ENCODE results near the genes PHLDB1 and HMBS.

DNA sequence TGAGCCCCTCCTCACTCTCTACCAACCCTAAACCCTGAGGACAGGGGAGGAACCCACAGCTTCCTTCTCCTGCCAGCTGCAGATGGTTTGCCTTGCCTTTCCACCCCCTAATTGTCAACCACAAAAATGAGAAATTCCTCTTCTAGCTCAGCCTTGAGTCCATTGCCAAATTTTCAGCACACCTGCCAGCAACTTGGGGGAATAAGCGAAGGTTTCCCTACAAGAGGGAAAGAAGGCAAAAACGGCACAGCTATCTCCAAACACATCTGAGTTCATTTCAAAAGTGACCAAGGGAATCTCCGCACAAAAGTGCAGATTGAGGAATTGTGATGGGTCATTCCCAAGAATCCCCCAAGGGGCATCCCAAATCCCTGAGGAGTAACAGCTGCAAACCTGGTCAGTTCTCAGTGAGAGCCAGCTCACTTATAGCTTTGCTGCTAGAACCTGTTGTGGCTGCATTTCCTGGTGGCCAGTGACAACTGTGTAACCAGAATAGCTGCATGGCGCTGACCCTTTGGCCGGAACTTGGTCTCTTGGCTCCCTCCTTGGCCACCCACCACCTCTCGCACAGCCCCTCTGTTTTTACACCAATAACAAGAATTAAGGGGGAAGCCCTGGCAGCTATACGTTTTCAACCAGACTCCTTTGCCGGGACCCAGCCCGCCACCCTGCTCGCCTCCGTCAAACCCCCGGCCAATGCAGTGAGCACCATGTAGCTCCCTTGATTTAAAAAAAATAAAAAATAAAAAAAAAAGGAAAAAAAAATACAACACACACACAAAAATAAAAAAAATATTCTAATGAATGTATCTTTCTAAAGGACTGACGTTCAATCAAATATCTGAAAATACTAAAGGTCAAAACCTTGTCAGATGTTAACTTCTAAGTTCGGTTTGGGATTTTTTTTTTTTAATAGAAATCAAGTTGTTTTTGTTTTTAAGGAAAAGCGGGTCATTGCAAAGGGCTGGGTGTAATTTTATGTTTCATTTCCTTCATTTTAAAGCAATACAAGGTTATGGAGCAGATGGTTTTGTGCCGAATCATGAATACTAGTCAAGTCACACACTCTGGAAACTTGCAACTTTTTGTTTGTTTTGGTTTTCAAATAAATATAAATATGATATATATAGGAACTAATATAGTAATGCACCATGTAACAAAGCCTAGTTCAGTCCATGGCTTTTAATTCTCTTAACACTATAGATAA lies 2.0 kb upstream of the TTC36 start:
- PRO-cap = no peak
- RAMPAGE, long total RNA, 3 experiments = no peak in any of the 3 experiments

DNA sequence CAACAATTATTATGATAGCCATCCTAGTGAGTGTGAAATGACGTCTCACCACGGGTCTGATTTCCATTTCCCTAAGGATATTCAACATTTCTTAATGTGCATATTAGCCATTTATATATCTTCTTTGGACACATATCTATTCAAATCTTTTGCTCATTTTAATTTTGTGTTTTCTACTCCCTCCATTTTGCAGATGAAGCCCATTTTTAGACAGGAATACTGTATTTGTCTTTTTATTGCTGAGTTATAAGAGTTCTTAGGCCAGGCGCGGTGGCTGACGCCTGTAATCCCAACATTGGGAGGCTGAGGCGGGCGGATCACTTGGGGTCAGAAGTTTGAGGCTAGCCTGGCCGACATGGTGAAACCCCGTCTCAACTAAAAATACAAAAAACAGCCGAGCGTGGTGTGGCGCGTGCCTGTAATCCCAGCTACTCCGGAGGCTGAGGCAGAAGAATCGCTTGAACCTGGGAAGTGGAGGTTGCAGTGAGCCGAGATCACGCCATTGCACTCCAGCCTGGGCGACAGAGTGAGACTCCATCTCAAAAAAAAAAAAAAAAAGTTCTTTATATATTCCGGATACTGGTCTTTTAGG lies 564 bp upstream of the ARCN1 start:
- PRO-cap = no peak
- RAMPAGE, long total RNA, 3 experiments = no peak in any of the 3 experiments

DNA sequence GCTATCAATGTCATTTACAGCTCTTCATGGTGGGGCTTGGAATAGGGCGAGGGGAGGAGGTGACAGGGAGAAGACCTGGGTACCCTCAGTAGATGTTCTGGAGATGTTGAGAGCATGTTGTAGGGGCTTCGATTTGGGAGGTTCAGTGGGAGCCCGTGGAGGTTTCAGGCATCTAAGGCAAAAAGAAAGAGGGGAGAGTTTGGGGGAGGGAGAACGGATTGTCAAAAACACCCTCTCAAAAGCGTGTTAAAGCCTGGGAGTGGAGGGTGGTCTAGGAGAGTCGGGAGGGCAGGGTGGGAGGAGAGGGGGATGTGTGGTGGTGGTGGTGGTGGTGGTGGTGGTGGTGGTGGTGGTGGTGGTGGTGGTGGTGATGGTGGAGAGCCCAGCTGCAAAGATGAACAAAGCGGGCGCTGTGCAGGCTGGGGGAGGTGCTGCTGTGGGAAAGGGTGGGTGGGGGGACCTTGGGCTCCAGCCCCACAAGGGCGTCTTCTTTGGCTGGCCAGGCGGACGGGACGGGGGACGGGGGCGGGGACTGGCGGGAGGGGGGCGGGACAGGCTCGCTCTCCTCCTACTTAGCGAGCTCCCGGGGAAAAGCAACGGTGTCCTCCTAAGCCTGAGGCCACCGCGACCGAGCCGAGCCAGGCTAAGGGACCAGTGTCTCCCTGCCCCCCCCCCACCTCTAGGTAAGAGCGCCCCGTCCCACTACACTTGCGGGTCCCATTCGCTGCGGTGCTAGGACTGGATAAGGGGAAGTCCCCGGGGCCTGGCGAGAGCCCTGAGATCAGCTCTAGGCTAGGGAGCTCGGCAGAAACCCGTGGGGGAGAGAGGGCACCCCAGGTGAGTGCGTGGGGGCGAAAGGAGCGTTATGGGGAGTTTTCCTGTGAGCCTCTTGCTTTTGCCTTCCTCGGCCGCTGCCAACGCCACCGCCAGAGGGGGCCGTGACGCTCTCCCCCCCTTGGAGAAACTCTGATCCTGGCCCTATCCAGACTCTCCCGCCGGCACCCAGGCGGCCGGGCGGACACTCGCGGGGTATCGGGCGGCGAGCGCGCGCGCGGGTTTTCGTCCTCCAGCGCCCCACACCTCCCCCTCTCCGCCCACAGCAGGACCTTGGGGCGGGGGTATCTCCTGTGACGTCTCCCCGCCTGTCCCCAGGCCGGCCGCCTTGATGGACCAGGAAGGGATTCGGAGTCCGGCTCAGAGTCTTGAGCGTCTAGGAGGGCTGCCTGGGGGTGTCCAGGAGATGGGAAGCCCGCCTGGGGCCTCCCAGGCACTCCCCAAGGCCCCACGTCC lies at the start of gene PHLDB1:
Gene PHLDB1, plus strand, starts transcription at position 599 of the 1,290 bp plus-strand sequence.
- PRO-cap = bidirectional peak, plus-strand start at position 590 of the sequence, minus-strand start at position 396 of the sequence; unidirectional peak, plus-strand start at position 985 of the sequence
- RAMPAGE, long total RNA, 3 experiments = start-site peak on the plus strand in 3 of 3 experiments, centred at positions 135 to 620 of the sequence, 21 to 48 reads per replicate

DNA sequence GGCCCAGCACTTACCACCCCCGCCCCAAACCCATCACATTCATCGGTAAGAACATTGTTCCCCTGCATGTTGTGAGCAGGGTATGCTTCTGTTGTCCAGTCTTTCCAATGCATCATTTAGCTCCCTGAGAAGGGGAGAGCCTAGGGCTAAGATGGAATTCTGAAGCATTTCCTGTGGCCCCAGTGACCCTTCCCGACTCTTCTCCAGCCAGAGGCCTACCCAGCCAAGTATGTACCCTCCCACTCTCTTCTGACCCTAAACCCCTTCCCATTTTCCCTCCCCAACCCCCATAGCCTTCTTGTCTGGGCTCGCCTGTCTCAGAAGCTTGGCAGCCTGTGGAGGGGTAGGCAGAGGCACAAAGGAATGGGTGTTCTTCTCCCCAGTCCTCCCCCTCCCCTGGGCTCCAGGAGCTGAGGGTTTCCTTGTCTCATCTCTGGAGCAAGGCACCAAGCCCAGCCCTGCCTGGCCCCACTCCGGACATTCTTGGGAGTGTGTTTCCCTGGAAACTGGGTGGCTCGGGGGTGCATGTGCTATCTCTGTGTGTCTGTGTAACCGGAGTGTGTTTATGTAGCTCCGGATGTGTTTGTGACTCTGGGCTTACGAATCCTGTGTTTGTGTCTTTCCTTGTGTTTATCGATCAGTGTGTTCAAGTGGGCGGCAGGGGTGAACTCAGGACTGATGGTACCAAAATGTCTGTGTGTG lies 10.7 kb downstream of the PHLDB1 start:
- PRO-cap = no peak
- RAMPAGE, long total RNA, 3 experiments = no peak in any of the 3 experiments

GRCh38 chr11:118620882-118621818 lies 13.7 kb downstream of the PHLDB1 start:
- PRO-cap = bidirectional peak, plus-strand start at chr11:118621445, minus-strand start at chr11:118621268
- RAMPAGE, long total RNA, 3 experiments = start-site peak on the plus strand in 1 of 3 experiments, at chr11:118621374-118621498 at its widest, 18 reads per replicate

- PRO-cap = no peak
- RAMPAGE, long total RNA, 3 experiments = no peak in any of the 3 experiments
Observed at GRCh38 chr11:118624823-118625255, 17.4 kb downstream of the PHLDB1 start.

GRCh38 chr11:118748015-118748653 lies 42.8 kb downstream of the DDX6 start:
- PRO-cap = no peak
- RAMPAGE, long total RNA, 3 experiments = no peak in any of the 3 experiments

DNA sequence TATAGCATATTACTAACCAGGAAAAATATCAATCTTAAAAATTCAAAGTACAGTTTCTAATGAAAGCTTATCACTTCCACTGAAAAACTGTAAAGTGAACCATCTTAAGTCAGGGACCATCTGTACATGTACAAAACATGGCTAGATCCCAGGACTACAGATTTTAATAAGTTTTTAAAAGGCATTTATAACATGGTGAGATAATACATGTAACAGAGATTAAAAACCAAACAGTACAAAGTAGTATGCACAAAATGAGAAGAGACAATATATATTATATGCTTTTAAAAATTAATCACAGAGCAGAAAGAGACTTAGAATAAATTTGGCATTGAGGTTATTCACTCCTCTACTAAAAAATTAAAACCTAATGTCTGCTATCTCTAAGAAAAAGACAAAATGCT lies 28.3 kb downstream of the DDX6 start:
- PRO-cap = no peak
- RAMPAGE, long total RNA, 3 experiments = no peak in any of the 3 experiments

- PRO-cap = no peak
- RAMPAGE, long total RNA, 3 experiments = no peak in any of the 3 experiments
Observed at GRCh38 chr11:118834441-118834868, 43.5 kb upstream of the DDX6 start.

- PRO-cap = no peak
- RAMPAGE, long total RNA, 3 experiments = no peak in any of the 3 experiments
Observed at GRCh38 chr11:118886481-118887288, 3.0 kb downstream of the CXCR5 start.

GRCh38 chr11:118897456-118898491 lies 14.1 kb downstream of the CXCR5 start:
- PRO-cap = no peak
- RAMPAGE, long total RNA, 3 experiments = no peak in any of the 3 experiments

DNA sequence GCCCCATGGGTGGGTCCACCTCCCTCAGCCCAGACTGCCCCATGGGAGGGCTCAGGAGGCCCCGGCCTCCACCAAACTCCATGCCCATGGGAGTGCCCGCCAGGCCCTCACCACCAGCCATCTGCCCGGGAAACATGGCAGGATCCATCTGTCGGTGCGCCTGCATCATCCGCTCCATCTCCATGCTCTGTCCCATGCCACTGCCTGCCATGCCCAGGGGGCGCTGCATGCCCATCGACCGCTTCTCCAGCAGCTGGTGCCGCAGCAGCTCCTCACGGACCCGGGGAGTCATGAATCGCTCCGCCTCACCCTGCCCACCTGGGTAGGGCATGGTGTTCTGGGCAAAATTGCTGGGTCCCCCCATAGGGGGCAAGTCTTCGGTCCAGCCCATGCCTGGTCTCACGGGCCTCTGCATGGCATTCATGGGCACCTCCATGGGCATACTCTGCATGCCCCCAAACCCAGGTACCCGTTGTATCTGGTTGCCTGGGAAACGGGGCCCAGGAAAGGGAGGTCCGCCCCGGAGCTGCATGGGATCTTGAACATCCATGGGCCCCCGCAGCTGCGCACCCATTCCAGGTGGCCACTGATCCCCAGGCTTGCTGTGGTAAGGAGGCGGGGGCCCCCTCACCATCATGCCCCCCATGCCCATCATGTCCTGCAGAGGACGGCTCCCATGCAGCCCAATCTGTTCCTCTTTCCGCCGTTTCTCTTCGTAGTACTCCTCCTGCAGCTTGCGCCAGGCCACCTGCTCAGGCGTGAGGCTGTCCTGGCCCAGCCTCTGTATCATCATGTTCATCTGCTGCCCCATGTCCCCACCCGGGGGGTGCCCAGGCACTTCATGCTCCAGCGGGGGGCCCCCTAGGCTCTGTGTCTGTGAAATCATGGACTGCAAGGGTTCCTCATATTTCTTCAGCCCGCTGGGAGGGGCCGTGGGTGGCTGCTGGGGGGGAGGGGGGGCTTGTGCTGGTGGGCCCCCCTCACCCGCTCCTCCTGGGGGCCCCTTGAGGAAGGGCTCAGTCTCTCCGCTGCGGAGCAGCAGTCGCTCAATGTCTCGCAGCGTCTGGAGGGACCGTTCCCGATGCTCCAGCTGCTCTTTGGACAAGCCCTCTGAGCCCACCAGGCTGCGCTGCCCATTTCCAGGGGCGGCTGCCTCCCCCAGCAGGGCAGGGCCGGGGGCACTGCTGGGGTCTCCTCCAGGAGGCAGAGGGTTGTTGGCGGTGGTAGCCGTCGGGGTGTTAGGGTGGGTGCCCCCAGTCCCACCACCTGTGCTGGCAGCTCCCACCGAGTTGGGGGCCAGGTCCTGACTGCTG lies 18.2 kb downstream of the CXCR5 start:
- PRO-cap = no peak
- RAMPAGE, long total RNA, 3 experiments = no peak in any of the 3 experiments

DNA sequence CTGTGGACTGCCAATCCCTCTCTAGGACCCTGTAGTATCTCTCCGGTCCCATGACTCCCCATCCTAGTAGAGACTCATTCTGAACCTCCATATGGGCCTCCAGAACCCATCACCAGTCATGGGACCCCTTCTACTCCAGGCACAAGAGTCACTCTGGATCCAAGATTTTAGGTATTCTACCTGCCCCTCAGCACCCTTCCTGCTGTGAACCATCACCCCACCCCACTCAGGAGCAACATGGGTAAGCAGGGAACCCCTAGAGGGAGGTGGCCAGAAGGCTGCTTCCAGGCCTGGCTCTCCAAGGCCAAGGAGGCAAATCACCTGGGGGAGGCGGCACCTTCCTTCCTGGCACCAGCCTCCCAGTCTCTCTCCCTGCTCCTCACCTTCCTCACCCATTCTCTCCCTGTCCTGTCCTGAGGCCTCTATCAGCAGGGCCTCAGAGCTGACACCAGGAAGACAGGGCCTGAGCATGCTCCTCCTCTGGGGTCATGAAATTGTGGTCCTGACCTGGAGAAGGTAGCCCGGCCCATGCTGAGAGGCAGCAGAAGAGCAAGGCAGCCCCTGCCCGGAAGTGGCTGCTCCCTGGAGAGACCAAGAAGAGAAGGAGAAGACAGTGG lies 2.1 kb downstream of the BCL9L start:
- PRO-cap = unidirectional peak, plus-strand start at position 395 of the sequence
- RAMPAGE, long total RNA, 3 experiments = no peak in any of the 3 experiments

DNA sequence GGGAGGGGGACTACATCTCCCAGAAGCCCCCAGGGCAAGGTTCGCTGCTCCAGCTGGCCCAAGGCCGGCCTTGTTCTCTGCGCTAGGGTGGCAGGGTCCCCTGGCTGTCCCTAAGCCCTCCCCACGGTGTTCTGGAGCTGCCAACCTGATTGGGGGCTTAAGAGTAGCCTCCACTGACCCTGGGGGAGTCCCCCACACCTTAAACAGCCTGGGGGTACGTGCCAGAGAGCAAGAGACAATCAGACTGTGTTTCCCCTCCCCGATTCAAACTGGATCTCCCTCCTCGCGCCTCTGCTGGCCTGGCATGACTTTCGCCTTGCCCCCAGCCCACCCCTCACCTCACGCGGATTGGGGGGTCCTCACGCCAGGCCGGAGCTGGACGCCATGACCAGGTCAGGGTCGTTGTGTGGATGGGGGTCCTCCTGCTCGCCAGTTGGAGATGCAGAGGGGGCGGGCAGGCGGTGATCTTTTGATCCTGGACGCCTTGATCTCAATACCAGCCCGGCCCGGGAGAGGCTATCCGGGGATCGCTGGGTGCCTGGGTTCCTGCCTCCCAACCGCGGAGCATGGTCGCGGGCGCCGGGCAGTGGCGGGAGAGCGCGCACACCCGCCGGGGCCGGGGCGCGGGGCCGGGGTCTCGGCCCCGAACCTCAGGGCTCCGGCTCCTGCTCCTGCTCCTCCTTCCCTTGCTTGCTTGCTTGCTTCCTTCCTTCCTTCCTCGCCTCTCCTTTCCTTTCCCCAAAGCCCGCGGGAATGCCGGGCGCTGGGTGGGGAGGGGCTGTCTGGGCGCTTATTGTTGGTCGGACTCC lies 622 bp downstream of the BCL9L start:
- PRO-cap = bidirectional peak, plus-strand start at position 40 of the sequence, minus-strand start outside the sequence
- RAMPAGE, long total RNA, 3 experiments = no peak in any of the 3 experiments

DNA sequence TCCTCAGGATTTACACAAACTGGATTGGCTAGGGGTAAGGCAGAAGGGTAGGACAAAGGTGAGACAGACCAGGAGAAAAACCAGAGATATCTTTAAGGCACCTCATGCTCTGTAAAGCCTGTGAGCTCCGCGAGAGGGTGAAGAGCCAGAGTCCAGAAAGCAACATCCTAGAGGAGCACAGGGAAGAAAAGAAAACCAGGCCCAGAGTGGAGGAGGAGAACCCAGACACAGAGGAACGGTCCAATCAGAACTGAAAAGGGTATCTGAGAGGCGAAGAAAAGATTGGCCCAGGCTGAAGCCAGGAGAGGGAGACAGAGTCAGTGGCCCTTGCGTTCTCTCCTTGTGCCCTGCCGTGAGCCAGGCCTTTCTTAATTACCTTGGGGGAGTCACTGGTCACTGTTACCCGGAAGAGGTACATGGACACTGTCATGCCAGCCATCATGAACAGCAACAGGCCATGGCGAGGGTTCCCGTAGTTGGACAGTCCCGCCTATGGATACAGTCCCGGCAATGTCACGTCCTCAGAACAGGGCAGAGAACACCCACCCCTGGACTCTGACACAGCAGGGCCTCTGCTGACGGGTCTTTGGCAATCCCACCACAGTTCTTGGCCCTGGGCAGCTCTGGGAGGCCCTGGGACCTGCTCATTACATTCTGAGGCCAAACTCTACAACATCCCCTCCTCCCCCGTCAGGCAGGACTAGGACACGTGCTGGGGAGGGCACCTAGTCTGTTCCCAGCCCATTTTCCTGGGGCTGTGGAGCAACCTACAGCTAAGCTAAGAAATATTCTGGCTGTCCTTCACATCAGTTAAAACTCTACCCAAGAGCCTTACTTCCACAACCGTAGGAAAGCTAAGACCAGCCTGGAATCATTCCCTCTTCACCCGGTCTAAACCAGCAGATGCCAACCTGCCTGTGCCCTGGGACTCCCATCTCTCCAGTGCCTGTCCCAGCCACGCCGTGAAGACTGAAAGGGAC lies 7.3 kb downstream of the TRAPPC4 start:
- PRO-cap = unidirectional peak, minus-strand start at position 344 of the sequence; unidirectional peak, minus-strand start at position 494 of the sequence
- RAMPAGE, long total RNA, 3 experiments = no peak in any of the 3 experiments

- PRO-cap = bidirectional peak, plus-strand start at chr11:119030457, minus-strand start at chr11:119030431; unidirectional peak, minus-strand start at chr11:119030872
- RAMPAGE, long total RNA, 3 experiments = start-site peak on the minus strand in 2 of 3 experiments, at chr11:119030868-119030881 at its widest, 39 to 68 reads per replicate
Observed at GRCh38 chr11:119030092-119031271, 11.9 kb downstream of the TRAPPC4 start.

DNA sequence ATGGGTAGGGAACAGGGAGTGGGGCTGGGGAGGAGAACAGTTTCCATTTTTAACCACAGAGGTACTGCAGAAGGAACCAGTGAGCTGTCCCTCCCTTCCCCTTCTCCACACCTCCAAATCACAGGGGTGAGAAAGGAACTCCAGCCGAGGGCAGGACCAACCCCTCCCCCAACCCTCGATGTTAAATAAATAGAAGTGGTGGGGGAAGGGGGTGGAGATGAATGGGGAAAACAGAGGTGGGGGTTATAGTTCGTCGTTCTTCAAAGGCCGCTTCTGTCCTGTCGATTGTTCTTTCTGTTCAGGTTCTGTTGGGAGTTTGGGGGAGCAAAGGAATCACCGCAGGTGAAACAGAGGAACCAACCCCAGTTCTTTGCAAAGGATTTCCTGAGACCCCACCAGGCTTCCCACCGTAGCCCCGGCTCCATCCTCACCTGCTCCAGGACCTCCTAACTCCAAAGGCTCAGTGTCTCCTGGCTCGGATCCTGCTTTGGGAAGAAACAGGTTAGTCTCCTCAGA lies 11.6 kb downstream of the HYOU1 start:
- PRO-cap = no peak
- RAMPAGE, long total RNA, 3 experiments = no peak in any of the 3 experiments

- PRO-cap = bidirectional peak, plus-strand start at chr11:119084893, minus-strand start at chr11:119084794; bidirectional peak, plus-strand start at chr11:119085245, minus-strand start at chr11:119085105
- RAMPAGE, long total RNA, 3 experiments = start-site peak on the plus strand in 3 of 3 experiments, at chr11:119084879-119084949 at its widest, 22 to 159 reads per replicate
Observed at GRCh38 chr11:119084457-119085584, at the start of gene HMBS. TSS of gene HMBS (plus strand) at chr11:119084881.

- PRO-cap = no peak
- RAMPAGE, long total RNA, 3 experiments = no peak in any of the 3 experiments
Observed at GRCh38 chr11:119091776-119092868, 3.1 kb downstream of the H2AX start.

DNA sequence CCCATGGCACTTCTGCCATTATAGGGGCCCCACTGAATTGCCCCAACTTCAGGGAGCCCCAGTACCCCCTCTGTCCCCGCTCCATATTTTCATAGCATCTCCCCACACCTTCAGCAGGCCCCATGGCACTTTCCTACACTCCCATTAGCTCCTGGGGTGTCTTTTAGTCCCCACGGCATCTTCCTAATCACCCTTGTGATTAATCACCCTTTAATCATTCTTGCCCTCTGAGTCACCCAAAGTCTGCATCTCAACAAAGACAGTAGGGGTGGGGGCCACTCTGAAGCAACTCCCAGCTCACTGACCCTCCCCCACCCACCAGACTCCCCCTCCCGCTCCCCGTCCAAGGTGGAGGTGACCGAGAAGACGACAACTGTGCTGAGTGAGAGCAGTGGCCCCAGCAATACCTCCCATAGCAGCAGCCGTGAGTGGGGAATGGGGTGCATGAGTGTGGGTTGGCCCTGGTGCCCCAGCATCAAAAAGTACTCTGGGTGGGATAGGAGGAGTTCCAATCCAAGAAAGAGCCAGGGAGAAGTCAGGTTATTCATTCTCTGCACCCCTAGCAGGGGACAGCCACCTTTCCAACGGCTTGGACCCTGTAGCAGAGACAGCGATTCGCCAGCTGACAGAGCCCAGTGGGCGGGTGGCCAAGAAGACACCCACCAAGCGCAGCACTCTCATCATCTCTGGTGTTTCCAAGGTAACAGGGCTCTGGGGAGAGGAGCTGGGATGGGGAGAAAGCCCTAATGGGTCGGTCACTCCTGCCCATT lies 6.3 kb downstream of the C2CD2L start:
- PRO-cap = no peak
- RAMPAGE, long total RNA, 3 experiments = no peak in any of the 3 experiments